Epithelial cell of esophagus (primary cell): ENCODE results near the genes ZNF367 and CDC14B.

- RRBS, result no CpG with 5 or more reads among the region's 3 CpGs
Measured at GRCh38 chr9:96129186-96129494, 172.8 kb downstream of the HSD17B3 start.

DNA sequence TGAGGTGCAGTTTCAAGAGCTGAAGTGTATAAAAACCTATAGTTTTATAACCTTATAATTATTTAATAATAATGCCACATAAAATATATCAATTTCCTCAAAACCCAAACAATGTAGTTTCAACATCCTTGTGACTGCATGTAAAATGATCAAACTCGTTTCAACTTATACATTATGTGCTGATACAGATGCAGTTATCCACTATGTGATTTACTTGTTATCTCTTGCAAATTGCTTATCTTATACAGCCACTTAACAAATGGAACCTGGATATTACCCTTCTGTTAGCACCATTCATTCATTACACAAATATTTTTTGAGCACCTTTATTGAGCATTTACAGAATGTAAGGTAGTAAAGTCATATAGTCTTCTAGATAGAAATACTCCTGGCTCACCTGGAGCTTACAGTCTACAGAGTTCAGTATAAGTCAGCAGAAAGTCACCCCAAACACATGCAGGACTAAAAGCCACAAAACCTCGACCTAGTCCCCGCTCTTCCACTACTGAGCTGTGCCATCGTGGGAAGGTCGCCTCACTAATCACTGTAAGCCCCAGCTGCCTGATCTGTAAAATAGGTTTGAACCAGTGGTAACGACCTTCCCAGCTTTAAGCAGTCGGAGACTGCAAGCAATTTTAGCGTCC lies 1.6 kb downstream of the ZNF367 start:
- RRBS, result no CpG with 5 or more reads among the region's 8 CpGs

- RRBS, result 1% methylated on average over 46 of the region's 89 CpGs
Measured at GRCh38 chr9:96418029-96418796, at the start of gene ZNF367. TSS of gene ZNF367 (minus strand) at chr9:96418370.

DNA sequence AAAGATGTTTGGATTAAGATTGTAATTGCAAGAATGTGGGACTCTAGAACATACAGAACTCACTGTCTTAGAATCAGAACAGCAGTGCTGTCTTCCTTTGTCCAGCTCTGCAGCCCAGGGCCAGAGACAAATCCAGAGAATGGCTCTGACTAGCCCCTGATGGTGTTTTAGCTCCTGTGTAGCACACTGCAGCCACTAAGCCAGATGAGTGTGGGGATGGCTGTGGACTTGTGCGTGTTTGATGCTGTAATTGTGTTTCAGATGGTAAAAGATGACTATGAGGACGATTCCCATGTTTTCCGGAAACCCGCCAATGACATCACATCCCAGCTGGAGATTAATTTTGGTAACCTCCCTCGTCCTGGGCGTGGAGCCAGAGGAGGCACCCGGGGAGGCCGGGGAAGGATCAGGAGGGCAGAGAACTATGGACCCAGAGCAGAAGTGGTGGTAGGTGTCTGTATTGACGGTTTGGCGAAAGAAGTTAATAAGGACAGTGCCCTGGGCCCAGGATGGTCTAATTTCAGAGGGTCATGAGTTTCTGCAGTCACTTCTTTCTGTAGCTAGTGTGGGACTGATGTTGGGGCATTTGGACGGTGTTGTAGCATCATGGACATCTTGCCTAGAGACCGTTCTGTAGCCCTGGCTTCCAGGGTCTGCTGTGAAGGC lies 38.0 kb downstream of the HABP4 start:
- RRBS, result 83% methylated on average over 5 of the region's 12 CpGs

DNA sequence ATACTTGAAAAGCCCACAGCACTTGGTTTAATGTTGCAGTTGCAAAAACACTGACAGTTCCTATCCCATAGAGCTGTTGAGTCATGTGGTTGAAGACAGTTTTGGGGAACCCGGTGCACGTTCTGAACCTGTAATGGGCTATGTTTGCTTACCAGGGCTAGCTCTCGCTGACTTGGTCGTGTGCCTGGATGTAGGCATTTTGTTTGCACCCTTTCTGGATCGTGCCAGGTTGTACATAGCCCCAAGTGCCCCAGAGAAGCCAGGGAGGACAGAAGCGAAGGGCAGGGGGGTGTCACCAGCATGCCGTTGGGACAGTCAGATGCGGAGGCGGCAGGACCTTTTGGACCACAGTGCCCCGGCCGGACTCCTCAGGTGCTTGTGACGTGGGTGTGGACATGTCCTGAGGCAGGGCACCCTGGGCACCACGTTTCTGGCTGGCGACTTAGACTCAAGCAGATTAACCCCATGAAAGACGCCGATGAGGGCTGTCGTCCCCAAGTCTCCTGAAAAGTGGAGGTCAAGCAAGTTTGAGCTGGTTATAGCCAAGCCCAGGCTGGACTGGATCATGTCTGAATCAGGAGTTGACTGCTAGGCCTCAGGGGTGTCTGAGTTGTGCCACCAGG lies 41.9 kb downstream of the HABP4 start:
- RRBS, result no CpG with 5 or more reads among the region's 17 CpGs

DNA sequence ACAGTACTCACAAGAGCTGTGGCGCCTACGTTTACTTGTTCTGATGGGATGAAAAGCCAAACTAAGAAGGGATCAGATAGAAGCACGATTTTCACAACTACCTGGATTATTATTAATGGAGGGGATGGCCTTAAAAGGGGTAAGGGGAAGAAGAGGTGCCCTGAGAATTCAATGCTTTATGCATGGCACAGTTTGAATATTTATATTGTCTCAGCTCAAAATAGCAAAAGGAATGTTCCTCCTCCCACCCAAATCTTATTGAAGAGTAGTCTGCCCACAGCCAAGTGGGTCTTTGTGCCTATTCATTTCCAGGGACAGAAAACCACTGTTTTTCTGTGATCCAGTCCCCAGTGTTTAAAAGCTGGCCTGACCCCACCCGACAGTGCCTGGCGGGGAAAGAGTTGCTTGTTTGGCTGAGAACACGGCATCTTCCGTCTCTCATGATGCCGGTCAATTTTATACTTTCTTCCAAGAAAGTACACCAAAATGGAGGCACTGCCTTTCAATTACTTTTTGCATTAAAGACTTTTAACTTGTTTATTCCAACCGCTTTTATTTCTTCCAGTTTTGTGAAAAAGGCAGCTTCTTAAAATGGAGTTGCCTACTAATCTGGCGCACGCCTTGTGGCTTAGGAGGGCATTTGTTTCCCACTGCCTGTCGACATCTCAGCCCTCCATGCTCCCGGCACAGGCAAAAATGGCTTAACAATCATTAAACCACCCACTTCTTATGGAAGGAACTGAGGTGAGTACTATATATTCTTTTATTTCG lies 52.0 kb downstream of the HABP4 start:
- RRBS, result no CpG with 5 or more reads among the region's 14 CpGs

- RRBS, result no CpG with 5 or more reads among the region's 11 CpGs
Measured at GRCh38 chr9:96611877-96612694, 7.6 kb downstream of the CDC14B start.

DNA sequence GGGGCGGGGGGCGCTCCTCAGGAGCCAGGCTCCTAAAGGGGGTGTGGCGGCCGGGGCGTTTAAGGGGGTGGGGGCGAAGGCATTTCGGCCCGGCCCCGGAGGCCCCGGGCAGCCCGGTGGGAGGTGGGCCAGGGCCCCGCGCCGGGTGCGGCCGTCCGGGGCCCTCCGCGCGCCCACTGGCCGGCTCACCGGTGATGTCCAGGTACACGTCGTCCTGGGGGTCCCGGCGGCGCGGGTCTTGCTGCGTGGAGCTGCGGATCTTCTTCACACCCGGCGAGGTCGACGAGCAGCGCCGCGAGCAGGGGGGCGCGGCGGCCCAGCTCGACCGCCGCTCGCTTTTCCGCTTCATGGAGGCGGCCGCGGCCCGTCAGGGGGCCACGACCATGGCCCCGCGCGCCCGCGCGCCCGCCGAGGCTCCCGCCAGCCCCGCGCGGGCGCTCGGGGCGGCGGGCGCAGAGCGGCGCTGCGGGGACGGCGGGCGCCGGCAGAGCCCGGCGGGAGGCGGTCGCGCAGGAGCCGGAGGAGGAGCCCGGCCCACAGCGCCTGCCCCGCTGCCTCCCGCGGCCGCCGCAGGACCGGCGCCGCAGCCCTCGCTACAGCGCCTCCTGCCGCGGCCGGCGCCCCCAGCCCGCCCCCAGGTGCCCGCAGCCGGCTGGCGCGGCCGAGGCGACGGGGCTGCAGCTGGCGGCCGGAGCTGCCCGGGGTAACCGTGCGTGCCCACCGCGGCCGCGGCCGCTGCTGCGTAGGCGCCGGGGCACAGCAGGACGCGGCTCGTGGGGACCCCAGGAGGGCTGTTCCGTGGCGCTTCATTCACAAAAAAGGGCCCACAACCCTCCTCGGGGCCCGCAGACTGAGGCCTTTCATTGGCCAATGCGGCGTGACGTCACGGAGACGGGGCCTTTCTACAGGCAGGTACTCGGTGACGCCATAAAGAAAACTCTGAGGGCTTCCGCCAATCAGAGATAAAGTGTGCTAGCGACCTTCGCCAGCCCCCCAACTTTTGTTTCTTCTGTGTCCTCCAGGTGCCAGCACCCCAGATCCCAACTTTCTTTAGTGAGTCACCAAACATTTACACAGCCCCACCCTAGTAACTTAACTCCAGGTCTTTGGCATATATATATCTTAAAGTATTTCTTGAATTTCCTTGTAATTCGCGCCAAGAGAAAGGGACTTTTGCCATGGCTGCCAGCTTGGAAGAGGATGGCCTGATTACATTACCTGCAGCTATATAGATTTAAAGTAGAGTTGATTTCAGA lies at the start of gene CDC14B:
CDC14B (minus strand) TSS at position 814 of the 1,256 bp plus-strand sequence.
- RRBS, result 2% methylated on average over 37 of the region's 136 CpGs

DNA sequence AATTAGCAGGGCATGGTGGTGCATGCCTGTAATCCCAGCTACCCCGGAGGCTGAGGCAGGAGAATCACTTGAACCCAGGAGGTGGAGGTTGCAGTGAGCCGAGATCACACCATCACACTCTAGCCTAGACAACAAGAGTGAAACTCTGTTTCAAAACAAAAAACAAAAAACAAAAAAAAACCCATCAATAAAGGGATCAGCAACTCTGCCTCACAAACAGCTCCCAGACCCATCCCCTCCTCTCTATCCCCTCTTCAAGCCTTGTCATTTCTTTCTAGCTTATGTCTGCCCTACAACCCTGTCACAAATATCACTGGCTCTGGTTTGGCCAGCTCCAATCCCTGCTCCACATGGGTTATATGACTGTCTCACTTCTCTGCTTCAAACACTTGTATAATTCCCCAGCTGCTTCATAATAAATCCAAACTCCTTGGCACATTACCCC lies 5.7 kb downstream of the PRXL2C start:
- RRBS, result no CpG with 5 or more reads among the region's 2 CpGs

DNA sequence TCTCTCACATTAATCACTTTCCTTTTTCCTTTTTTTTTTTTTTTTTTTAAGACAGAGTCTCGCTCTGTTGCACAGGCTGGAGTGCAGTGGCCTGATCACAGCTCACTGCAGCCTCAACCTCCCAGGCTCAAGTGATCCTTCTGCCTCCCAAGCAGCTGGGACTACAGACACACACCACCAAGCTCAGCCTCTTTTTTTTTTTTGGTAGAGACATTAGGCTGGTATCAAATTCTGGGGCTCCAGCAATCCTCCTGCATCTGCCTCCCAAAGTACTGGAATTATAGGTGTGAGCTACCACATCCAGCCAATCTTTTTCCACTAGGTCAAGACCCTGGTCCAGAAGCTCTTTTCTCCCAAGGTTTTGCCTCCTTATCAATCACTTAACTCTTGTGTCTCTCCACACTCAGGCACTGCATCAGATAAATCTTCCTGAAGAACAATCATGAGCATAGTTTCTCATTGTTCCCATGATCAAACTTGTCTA lies 42.2 kb downstream of the CTSV start:
- RRBS, result no CpG with 5 or more reads among the region's 1 CpG

DNA sequence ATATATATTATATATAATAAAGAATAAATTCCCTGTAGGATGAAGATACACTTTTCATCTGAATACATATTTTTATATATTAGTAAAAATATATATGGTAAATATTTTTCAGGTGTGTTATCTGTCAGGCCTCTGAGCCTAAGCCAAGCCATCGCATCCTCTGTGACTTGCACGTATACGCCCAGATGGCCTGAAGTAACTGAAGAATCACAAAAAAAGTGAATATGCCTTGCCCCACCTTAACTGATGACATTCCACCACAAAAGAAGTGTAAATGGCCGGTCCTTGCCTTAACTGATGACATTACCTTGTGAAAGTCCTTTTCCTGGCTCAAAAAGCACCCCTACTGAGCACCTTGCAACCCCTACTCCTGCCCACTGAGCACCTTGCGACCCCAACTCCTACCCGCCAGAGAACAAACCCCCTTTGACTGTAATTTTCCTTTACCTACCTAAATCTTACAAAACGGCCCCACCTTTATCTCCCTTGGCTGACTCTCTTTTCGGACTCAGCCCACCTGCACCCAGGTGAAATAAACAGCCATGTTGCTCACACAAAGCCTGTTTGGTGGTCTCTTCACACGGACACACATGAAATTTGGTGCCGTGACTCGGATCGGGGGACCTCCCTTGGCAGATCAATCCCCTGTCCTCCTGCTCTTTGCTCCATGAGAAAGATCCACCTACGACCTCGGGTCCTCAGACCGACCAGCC lies 92.9 kb upstream of the CCDC180 start:
- RRBS, result no CpG with 5 or more reads among the region's 15 CpGs

DNA sequence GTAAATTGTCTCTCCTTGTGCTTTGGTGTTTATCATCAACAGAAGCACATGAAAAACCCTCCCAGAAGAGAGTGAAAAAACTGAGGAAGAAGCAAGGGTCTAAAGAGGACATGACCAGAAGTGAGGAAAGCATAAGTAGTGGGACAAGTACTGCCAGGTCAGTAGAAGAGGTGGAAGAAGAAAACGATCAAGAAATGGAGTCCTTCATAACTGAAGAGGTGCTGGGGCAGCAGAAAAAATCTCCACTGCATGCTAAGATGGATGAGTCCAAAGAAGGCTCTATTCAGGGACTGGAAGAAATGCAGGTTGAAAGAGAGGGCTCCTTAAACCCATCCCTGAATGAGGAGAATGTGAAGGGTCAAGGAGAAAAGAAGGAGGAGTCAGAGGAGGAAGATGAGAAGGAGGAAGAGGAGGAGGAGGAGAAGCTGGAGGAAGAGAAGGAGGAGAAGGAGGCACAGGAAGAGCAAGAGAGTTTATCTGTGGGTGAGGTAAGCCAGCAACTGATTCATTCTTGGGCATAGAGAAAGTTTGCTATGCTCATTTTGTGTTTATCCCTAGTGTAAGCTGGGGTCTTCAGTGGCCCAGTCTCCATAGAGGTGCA lies 22.9 kb downstream of the CCDC180 start:
- RRBS, result no CpG with 5 or more reads among the region's 1 CpG

DNA sequence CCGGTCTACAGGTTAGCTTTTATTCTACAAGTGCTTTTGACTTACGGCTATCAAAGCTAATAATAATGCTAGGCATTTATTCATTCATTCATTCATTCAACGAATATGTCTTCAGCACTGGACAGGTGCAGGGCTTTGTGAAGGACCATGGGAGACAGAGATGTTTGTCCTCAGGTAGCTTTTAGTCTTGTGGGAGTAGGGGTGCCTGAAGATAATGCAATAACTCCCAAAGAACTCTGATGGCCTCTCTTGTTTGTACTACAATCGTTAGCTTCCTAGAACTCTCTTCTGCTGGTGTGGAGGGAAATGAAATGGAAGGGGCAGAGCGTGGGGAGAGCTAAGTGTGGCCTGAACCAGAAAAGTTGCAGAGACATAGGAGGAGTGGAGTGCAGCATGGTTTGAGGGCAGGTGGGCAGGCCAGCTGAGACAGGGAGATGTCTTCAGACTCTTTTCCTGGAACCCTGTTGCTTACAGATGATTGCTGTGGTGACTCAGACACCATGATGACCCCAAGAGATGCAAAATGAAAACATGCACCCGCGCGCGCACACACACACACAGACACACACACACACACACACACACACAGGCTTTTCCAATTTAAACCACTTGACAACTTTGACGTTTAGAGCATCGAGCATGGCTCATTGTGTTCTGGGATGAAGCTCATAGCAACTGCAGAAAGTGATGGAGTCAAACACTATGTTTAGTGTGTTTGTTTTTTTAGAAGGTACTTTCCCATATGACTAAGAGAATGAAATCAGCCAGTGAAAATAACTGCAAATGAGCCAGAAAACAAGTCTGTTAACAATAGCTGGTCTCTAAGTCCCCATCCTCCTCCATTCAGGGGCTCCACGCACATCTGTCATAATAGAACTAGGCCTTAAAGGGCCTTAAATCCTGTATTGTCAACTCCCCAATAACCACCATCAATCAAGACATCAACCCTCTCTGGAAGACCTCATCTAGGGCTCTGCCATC lies 9.3 kb downstream of the TMOD1 start:
- RRBS, result no CpG with 5 or more reads among the region's 12 CpGs

DNA sequence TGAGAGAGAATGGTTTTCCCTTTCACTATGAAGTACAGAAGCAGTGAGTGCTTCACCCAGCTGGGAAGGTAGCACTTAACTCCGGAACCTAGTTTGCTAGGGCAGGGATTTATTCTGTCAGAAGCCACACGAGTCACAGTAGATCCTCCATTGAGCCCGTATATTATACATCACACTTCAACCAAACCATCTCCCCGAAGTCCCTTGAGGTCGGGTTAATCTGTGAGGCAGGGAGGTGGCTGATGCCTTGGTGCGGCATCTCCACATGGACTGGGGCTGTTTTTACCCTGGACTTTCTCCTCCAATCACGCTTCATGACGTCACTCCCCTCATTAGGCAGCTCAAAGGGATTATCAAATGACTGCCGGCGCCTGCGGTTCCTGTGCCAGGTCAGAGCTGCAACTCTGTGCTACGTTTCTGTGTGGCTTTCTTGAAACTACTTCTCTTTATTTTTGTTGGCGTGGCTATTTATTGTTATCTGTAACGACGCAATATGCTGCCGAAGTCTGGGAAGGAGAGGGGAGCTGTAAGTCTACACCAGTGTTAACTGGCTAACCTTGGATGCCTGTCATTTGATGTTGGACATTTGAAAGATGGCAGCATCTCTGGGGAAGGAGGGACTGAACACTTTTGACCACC lies 53.7 kb downstream of the TMOD1 start:
- RRBS, result no CpG with 5 or more reads among the region's 16 CpGs

DNA sequence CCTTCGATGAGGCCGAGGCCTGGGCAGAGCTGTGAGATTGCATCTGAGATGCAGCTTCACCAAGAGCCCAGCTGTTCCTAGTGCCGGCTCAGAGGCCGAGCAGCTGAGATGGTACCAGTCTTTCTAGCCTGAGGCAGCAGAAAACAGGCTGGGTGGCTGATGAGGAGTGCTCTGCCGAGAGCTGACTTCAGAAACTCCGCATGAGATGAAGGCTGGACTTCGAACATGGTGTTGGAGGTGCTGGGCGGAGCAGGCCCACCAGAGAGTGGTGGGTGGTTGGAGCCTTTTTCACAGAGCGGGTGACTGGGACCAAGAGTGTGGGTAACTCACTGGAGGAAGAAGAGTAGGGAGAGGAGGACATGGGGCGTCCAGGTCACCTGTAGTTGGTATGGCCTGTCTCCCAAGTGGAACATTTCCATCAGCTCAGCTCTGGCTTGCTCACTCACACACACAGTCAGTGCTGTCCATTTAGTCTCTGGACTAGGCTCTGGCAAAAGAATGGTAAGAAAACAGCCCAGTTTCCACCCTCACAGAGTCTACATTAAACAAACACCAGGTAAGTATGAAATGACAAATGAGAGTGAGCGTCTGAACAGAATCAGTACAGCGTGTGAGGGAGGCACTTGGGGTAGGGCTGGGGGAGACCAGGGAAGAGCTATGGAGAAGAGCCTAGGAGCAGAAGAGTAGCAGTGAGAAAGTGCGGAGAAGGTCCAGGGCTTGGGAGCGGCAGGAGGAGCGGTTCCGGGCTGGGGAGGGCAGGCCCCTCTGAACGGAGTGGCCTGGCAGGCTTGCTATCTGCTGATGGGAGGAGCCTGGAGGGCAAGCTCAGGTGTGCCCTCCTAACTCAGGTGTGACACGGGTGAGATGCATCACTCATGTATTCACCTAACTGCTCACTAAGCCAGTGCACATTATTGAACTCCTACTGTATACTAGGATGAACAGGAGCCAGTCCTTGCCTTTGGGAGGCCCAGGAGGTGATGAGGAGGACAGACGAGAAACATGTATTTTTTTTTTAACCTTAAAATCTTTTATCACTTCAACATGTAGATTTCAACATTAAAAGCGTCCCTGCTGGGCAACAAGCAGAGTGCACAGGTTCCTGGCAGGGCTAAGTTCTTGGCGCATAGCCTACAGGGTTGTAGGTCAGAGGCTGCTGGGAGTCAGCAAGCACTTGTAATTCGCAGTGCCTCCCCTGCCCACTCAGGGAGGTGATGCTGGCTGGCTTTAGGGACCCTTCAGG lies 55.1 kb downstream of the TMOD1 start:
- RRBS, result no CpG with 5 or more reads among the region's 22 CpGs

GRCh38 chr9:97572685-97573227 lies 60.4 kb downstream of the TSTD2 start:
- RRBS, result no CpG with 5 or more reads among the region's 9 CpGs

- RRBS, result no CpG with 5 or more reads among the region's 5 CpGs
Measured at GRCh38 chr9:97605655-97606869, 27.1 kb downstream of the TSTD2 start.

DNA sequence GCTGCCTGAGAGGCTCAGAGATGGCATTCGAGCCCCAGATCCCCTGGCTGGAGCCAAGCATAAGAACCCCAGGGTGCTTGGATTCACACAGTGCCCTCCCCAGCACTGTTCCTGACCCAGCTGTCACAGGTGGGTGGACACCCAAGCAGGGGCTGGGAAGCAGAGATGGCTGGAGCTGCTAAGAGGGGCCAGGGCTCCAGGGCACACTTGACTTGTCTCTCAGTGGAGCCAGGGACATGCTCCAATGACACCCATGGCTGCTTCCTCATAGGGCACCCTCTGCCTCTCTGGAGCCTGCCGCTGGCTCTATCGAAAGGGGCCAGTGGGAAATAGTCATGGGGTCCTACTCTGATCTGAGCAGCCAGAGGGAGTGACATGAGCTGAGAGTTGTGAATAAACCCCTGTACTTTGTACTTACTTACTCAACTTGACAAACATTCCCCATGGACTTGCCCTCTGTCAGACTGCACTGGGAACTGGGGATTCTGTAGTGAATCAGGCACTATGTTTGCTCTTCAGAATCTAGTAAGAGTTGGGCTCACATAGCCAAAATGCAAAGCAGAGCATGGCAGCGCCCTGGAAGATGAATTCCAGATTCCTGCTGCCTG lies 62.7 kb upstream of the XPA start:
- RRBS, result no CpG with 5 or more reads among the region's 4 CpGs

GRCh38 chr9:97904697-97905146 lies 17.6 kb downstream of the TRMO start:
- RRBS, result 100% methylated on average over 3 of the region's 11 CpGs

DNA sequence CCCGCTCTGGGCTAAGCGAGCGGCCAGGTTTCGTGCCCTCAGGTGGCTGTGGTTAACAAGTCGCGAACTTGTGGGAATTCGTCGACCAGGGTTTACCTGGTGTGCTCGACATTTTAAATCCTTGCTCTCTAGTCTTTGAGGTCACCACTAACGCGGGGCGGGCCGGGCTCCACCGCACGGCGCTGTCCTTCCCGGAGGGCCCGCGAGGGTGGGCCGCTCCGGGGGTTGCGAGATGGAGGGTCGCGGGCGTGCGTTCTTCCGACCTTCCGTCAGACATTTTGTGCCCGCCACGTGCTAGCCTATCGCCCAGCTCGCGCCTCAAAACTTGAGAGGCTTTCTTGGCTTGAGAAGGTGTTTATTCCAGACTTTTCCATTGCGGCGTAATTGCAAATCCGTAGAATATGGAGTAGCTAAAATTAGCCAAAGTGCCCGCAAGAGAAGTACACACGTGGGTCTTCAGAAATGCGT lies 2.1 kb downstream of the ANP32B start:
- RRBS, result no CpG with 5 or more reads among the region's 39 CpGs